Sciatic nerve (tissue), 1 donor: ENCODE measurements around the genes HMHB1 and GRXCR2.

GRCh38 chr5:143008904-143009711 is 238.9 kb downstream of the ARHGAP26 start:
- PRO-cap = no peak

GRCh38 chr5:143042384-143042779 is 272.2 kb downstream of the ARHGAP26 start:
- PRO-cap = no peak

DNA sequence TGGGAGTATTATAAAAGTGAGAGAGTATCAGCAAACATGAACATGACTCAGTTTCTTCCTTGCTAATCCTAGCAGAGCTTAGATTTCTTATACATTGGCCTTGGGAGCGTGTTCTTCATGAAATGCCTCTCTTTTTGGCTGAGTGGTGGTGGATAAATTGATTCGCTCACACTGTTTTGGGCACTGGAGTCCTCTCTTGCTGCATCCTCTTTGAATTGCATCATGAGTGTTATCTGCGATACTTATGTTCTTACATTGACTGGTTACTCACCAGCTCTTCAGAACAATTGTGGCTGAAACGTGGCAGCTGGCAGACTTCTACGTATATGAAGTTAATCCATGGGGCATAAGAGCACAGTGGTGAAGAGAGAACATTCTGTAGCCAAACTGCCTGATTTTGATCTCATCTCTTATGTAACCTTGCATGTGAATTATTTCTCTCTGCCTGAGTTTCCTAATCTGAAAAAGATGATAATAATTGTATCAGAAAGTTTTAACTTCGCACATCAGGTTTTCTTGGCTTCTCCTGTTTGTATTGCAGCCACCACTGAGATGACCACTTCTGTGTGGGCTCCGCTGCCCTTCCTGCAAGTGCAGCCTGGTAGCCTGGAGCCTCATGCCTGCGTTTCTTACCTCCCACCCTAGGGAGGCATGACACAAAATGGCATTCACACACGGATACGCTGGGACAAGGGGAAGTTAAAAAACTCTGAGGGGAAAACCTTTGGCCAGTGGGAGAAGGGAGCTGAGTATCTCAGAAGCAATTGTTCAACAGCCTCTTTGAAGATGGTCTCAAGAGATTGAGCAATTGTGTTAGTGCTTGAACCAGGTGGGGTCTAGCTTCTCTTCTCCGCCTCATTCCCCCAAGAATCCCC is 295.2 kb downstream of the ARHGAP26 start:
- PRO-cap = no peak

DNA sequence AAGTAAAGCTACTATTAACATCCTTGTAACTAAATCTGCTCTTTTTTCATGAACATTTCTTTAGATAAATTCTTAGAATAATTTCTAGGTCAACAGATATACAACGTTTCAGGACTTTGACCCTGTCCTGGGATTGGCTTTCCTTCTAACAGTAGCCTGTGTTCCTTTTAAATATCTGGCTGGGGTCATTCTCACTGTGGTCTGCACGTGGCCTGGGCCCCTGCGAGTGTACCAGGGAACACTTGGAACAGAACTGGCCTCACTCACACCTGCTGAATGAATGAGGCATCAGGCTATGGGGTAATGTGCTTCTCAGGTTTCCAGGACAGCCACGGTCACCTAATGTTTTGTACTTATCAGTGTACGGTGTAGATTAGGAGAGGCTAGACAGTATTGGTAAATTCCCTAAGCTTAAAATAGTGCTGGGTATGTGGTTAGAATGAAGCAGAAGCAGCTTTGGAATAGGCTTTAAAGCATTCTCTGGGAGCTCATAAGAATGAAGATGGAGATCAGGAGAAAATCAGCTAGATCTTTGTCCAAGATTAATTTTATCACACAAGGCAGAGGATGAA is 267.7 kb downstream of the NR3C1 start:
- PRO-cap = no peak

GRCh38 chr5:143183319-143183995 is 220.0 kb downstream of the NR3C1 start:
- PRO-cap = no peak

DNA sequence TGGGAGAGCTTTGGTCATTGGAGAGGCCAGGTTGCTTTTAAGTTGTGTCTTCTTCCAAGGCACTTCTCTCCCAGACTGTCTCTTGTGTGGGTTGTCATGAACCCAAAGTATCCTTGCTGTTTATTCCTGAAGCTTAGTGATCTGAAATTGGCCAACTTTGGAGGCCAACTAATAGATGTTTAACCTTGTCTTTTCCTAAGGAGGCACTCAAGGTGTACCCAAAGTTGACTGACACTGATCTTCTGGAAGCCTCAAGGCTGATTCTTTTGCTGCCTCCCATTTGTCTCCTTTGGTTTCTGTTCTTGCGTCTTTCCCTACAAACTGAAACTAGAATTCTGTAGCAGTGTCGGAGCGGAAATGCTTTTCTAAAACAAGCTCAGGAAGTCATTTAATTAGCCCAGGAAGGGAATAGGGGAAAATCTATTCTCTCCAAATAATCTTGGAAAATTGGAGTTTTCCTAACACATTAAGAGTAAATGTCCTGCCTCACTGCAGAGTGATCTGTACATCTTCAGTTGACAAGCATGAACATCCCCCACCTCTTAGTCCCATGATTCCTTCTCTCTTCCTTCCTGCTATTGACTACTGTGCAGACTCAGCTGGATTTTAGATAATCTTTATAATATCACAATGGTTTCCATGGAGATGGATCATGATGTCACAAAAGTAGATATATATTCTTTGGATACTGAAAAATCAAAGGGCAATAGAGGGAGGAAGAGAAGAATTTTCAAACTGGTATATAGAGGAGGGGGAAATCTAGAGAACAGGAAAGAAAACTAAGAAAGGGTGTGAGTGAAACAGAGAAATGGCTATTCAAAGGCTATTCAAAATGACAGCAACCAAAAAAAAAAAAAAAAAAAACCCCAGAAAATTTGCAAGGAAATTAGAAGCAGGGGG is 182.7 kb downstream of the NR3C1 start:
- PRO-cap = no peak

GRCh38 chr5:143394503-143395590 is 8.6 kb downstream of the NR3C1 start:
- PRO-cap = no peak

DNA sequence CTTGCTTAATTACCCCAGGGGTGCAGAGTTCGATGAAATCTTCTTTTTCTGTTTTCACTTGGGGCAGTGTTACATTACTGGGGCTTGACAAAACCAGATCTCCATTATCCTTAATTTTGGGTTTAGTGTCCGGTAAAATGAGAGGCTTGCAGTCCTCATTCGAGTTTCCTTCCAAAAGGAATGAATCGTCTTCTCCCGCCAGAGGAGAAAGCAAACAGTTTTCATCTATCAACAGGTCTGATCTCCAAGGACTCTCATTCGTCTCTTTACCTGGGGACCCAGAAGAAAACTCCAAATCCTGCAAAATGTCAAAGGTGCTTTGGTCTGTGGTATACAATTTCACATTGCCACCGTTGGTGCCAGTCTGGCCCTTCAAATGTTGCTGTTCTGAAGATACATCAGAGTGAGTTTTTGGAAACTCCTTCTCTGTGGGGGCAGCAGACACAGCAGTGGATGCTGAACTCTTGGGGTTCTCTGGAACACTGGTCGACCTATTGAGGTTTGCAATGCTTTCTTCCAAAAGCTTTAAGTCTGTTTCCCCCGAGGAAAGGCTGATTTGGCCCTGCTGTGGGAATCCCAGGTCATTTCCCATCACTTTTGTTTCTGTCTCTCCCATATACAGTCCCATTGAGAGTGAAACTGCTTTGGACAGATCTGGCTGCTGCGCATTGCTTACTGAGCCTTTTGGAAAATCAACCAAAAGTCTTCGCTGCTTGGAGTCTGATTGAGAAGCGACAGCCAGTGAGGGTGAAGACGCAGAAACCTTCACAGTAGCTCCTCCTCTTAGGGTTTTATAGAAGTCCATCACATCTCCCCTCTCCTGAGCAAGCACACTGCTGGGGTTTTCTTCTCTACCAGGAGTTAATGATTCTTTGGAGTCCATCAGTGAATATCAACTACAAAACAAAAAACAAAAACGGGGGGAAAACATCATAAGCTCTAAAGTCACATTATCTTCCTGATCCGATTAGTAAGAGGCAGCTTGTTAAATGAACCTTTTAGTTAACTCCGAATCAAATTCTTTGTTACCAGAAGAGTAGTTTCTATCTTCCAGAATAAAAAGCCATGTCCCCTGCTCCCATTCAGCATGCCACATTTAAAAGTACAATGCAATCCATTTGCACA is 3.2 kb downstream of the NR3C1 start:
- PRO-cap = bidirectional peak, plus-strand start at position 727 of the sequence, minus-strand start at position 694 of the sequence

- PRO-cap = bidirectional peak, plus-strand start at chr5:143404859, minus-strand start at chr5:143404542; bidirectional peak, plus-strand start at chr5:143405476, minus-strand start at chr5:143405352
Observed at GRCh38 chr5:143404724-143405534, 1.4 kb upstream of the NR3C1 start.

GRCh38 chr5:143405793-143406021 is 2.2 kb upstream of the NR3C1 start:
- PRO-cap = no peak

- PRO-cap = no peak
Observed at GRCh38 chr5:143432648-143433558, 29.4 kb upstream of the NR3C1 start.

- PRO-cap = no peak
Observed at GRCh38 chr5:143682043-143682732, 129.8 kb upstream of the HMHB1 start.

- PRO-cap = no peak
Observed at GRCh38 chr5:143811853-143812341, at the start of gene HMHB1. HMHB1 (plus strand) TSS chr5:143812161.

GRCh38 chr5:145856020-145857003 is 16.5 kb downstream of the GRXCR2 start:
- PRO-cap = unidirectional peak, minus-strand start at chr5:145856622

GRCh38 chr5:145872894-145873292 is at the start of gene GRXCR2:
GRXCR2 (minus strand) TSS chr5:145873014.
- PRO-cap = no peak

DNA sequence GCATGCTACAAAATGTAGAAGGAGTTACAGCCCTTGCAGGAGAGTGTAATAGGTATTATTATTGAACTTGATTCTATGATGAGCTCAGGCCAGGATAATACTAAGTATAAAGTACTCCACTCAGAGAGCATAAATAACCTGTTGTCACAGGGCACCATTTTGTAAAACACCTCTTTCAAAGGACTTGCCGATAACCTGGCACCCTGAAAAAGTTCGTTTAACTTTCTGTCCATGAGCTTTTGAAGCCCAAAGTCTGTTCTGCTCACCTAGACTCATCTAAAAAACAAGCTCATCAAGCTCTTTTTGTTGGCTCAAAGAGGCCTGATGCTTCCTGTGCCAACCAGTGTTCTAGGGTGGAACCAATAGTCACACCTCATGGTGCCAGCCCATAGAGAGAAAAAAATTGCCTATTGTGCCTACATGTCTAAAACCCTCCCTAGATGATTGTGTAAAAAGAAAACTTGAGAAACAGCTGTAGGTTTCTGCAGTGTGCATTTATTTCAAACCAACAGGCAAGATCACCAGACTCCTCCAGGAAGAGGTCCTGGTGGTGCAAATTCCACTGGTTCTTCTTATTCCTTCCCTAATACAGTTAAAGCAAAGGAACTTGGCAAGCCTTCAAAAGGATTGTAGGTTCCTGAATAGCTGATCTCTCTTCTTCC is 4.7 kb downstream of the SH3RF2 start:
- PRO-cap = no peak

- PRO-cap = no peak
Observed at GRCh38 chr5:145973658-145974610, 37.6 kb downstream of the SH3RF2 start.

DNA sequence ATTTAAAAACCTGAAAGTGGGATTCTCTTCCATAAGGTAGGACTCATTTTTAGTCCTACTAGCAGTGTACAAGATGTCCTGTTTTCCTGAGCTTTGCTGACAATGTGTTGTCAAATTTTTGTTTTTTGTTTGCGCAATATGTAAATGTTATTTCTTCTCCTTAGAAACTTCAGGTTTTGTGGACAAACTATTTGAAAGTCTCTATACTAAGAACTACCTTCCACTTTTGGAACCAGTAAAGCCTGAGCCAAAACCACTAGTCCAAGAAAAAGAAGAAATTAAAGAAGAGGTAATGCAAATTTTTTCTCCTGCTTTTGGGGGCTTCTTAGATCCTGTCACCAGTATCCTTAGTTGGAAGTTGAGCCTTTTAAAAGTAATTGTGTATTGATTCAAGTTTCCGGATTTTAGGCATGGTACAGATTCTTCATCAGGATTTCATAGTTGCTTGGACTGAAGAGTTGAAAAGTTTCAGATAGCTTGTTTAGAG is 19.9 kb downstream of the RBM27 start:
- PRO-cap = no peak

DNA sequence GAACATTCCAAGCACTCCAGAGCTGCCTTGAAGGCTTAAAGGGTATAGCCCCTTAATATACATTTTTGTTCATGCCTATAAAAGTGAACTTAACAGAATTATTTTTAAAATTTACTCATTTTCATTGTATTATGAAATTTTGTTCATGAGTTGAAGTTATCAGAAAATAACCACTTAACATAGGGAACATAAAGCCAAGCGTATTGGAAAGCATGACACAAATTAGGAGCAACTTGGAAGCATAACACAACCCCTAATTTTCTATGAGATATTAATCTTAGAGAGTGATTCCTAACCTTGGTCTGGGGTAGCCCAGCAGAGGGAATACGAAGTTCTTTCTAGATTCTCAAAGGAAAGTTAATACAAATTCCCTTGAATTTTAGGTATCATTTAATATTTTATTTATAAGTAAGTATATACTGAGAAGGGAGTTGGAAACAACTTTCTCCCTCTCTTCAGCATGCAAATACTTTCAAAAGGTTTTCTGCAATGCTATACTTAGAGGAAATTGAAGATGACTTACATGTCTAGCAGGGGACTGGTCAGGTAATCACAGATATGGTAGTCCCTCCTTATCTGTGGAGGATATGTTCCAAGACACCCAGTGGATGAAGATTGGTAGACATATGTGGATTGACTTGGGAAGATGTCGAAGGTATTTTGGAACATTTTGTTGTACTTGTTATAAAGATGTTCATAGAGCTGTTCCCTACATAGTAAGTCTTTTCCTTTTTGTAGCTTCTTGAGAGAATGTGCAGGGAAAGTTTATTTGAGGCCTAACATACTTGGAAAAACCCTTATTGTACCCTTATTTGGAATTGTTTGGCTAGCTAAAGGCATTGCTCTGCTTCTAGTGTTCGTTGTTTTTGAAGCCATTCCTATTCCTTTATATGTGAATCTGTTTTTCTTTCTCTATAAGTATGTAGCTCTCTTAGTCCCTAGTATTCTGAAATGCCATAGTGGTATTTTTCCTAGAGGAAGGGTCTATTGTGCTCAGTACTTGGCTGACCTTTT is 26.0 kb downstream of the GPR151 start:
- PRO-cap = no peak

- PRO-cap = no peak
Observed at GRCh38 chr5:147055789-147056338, 177.3 kb upstream of the PPP2R2B start.